Colon Carcinoma Metastatic in the Brain (tissue), 2 donors: Measurements from ENCODE around the genes STX8 and TMEM238L.

GRCh38 chr17:8670510-8671000, 40.0 kb upstream of the MYH10 start:
- PRO-cap, 2 experiments, result no peak in any of the 2 experiments

GRCh38 chr17:8672869-8673161, 42.3 kb upstream of the MYH10 start:
- PRO-cap, 2 experiments, result no peak in any of the 2 experiments

DNA sequence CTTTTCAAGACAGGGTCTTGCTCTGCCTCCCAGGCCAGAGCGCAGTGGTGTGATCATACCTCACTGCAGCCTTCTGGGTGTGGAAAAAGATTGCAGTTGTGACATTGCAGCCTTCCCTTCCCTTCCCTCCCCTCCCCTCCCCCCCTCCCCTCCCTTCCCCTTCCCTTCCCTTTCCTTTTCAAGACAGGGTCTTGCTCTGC, 41.7 kb downstream of the PIK3R5 start:
- PRO-cap, 2 experiments, result no peak in any of the 2 experiments

DNA sequence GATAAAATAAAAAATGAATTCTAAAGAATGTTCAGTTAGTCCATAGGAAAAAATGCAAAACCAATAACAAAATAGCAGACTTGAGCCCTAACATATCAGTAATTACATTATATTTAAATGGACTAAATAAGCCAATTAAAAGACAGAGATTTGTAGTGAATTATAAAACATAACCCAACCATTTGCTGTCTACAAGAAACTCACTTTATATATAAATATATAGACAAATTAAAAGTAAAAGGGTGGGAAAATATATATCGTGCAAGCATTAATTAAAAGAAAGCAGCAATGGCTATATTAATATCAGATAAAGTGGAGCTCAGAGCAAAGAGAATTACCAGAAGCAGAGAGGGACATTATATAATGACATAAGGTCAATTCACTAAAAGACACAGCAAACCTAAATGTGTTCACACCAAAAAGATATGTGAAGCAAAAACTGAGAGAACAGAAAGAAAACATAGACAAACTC, 36.4 kb downstream of the PIK3R5 start:
- PRO-cap, 2 experiments, result no peak in any of the 2 experiments

GRCh38 chr17:9052641-9053052, 31.3 kb downstream of the NTN1 start:
- PRO-cap, 2 experiments, result no peak in any of the 2 experiments

DNA sequence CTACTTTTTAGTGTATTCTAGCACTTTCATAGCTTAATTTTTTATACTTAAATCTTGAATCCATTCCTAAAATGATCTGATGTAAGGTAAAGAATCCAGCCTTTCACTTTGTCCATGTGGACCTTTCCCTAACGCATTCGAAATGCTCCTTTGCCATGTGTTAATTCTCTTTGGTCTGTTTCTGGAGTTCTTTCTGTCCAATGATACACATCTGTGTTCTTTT, 74.0 kb downstream of the NTN1 start:
- PRO-cap, 2 experiments, result no peak in any of the 2 experiments

DNA sequence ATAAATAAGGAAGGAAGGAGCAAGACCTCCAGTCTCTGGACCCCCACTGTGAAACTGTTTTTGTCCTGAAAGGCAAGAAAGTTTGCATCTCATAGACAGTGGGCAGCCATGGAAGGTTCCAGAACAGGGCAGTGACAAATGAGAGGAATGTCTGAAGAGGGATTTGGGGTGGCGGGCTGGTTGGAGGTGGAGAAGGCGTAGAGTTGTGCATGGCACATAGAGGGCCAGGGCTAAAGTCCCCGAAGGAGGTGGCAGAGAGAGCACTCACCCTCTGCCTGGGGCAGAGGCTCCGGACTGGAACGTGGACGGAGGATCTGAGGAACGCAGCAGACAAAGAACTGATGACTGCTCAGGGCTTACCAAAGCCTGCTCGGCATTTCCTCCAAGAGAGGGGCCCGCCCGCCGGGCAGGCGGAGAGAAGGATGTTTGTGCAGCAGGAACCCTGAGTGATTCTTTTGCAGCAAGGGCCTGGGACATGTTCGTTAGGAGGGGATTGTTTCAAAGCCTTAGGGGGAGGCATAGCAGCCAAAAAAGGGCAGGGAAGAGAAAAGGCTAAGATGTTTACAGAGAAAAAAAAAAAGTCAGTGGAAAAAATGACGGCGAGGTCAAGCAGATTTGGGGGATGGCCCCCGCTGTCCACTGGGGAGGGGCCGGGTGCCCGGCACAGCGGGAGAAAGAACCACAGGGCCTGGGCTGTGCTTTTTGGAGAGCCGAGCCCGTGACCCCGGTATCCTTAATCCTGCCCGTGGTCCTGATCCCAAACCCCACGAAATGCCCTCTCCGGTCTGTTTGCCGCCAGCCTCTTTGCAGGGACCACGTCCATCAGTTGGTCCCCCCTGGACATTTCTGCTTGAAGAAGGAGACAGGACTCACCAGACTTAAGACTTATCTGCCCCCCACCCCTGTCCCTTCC, 129.2 kb downstream of the NTN1 start:
- PRO-cap, 2 experiments, result no peak in any of the 2 experiments

DNA sequence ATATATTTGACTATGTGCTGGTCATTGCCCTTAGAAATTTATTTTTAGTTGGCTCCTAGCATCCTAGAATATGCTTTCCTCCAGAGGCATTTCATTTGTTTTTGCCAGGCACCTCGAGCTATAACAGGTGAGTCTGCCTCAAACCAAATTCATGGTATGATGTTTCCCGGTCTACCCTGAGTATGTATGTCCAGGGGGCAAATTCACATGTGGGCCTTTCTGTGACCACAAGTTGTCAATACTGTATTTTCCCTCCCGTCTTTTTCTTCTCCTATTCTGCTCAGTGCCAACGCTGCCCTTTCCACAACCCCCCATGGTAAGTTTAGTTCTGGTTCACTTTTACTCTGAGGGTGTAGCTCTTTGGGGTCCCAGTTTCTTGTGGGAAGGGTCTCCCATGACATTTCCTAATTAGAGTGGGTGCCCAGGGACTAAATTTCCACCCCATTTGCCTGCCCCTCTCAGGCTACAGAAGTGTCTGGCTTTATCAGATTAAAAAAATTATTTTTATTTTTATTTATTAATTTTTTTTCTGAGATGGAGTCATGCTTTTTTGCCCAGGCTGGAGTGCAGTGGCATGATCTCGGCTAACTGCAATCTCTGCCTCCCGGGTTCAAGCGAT, 203.5 kb downstream of the STX8 start:
- PRO-cap, 2 experiments, result no peak in any of the 2 experiments

DNA sequence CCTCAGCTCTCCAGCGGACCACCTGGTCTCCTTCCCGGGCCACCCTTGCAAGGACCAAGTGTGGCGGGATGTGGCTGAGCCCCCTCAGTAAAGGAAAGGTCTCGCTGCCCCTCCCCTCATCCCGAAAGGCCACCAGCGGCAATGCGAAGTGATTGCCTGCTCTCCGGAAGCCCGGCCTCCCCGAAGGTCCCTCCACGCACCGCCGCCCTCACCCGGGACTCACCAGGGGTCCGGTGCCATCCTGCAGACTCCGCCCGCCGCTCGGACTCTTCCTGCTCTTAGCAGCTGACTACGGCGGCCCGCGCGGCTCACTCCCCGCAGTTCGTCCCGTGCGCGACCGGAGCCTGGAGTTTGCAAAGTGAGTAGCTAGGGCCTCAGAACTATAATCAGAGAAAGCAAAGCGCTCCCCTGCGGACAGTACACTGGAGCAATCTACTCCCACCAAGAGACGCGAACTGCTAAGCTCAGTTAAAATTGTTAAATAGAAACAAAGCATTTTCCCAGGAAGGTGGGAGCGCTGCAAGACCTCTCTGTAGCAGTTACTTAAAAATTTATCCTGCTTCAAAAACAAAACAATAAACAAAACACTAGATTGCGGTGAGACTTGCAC, at the start of gene STX8:
Gene STX8 (minus strand): TSS at position 252 of the 610 bp plus-strand sequence.
- PRO-cap, 2 experiments, result peak in 2 of 2 experiments; most common plus-strand start position 383 of the sequence (in 1); most common minus-strand start position 252 of the sequence (in 2)

DNA sequence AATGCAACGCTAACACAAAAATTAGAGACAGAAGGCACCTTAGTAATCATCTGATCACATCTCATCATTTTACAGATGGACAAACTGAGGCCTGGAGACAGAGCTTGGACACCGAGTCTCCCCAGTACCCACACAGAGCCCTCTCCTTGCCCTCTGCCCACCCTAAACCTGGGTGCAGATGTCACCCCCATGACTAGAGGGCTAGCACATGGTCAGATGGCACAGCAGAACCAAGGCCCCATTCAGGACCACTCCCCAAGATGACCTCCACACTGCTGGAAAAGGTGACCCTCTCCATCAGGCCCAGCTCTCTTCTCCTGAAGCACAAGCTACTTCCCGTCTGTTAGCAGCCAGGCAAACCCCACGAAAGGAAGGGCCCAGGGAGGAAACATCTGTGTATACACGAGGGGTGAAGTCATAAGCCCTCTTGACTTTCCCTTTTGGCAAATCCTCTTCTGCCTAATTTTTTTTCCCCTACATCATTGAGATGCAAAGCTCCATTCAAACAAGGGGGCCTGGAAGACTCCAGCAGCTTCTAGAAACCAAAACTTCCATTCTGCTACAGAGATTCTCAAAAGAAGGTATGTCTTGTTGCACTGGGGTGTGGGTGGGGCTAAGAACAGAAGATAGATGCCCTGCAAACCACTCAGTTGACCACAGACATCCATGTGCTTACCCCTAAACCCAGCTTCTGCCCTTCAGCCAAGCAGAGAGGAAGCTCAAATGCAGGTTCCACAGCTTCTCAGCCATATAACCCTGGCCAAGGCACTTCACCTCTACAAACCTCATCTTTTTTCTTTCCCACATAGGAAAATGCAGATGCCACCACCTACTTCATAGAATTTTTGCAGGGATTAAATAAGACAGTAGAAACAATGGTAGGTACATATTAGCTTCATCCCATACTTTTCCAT, 145.5 kb upstream of the RCVRN start:
- PRO-cap, 2 experiments, result no peak in any of the 2 experiments

- PRO-cap, 2 experiments, result no peak in any of the 2 experiments
Measured at GRCh38 chr17:10340147-10340479, 32.7 kb downstream of the MYH13 start.

DNA sequence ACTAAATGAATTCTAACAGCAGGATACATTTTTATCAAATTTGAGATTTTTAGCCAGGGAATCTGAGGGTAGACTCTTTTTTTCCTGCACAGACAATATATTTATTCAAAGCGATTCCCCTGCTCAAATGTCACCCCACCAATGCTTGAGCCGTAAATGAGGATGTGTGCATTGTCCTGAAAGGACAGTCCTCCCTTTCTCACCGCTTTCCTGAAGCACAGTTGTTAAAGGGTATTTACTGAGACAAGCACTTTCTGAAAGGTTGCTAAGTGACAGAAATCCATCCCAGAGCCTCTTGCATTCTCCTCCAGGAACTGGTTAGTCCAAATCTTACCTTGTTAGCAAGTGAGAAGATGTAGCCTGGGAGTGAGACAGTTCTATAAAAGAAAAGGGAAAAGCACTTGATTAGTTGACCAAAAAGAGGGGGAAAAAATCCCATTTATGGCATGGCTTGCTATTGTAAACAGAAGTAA, 381 bp downstream of the MYH2 start:
- PRO-cap, 2 experiments, result no peak in any of the 2 experiments

- PRO-cap, 2 experiments, result no peak in any of the 2 experiments
Measured at GRCh38 chr17:10724819-10725783, 4.7 kb downstream of the TMEM220 start.

- PRO-cap, 2 experiments, result no peak in any of the 2 experiments
Measured at GRCh38 chr17:10730189-10730564, 354 bp upstream of the TMEM220 start.

DNA sequence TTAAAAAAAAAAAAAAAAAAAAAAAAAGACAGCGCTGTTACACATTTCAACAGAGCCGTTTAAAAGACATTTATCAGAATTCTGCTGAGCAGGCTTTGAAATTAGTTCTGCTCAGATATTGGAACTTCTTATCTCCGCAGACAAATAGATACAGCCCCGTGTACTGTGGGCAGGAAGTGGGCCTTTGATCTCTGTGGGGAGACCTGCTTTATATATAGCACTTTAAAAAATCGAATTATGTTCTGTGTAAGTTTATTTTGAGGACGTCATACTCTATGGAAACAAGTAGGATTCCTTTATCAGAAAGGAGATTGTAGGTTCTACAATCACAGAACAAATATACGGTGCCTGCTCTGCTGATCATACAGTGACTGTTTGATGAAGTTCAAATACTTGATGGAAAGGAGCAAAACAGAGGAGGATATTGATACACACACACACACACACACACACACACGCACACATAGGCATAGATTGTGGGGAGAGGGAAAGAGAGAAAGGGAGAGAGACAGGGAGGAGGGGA, 14.7 kb upstream of the TMEM220 start:
- PRO-cap, 2 experiments, result no peak in any of the 2 experiments

- PRO-cap, 2 experiments, result no peak in any of the 2 experiments
Measured at GRCh38 chr17:10777371-10777627, 26.6 kb downstream of the TMEM238L start.

- PRO-cap, 2 experiments, result no peak in any of the 2 experiments
Measured at GRCh38 chr17:10795417-10796091, 8.3 kb downstream of the TMEM238L start.

- PRO-cap, 2 experiments, result peak in 2 of 2 experiments; most common plus-strand start chr17:10804341 (in 1); most common minus-strand start chr17:10804064 (in 2)
Measured at GRCh38 chr17:10803403-10804433, at the start of gene TMEM238L. TSS of gene TMEM238L (minus strand) at chr17:10804099.

DNA sequence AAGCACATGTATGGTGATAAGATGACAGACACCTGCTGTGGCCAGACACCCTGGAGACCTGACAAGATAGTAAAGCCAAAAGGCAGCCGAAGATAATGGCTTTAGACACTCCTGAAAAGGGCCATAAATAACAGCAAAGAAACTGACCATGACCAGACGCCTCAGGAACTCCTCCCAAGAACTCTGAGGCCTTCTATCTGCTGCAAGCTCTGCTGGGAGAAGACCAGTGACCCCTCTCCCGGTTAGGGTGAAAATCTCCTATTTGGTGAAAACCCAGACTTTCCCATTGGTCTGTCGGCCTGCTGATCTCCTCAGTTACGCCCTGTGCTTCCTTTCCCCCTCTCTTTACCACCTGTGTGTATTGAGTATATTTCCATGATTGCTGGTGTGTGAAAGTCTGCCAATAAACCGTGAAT, 226.7 kb upstream of the MYOCD start:
- PRO-cap, 2 experiments, result no peak in any of the 2 experiments

- PRO-cap, 2 experiments, result no peak in any of the 2 experiments
Measured at GRCh38 chr17:12983985-12984935, 33.6 kb downstream of the ELAC2 start.